Left common carotid artery plus branches (tissue), 1 donor: ENCODE measurements around a stretch of chr5.

- PRO-cap = no peak
These were observed 42.1 kb downstream of the RETREG1 start for GRCh38 chr5:16574678-16575206.

GRCh38 chr5:16589620-16590260 lies 27.1 kb downstream of the RETREG1 start:
- PRO-cap = no peak

GRCh38 chr5:16592972-16593437 lies 23.8 kb downstream of the RETREG1 start:
- PRO-cap = no peak

GRCh38 chr5:16701309-16702031 lies 84.7 kb upstream of the RETREG1 start:
- PRO-cap = no peak

GRCh38 chr5:16737568-16738656 lies 121.1 kb upstream of the RETREG1 start:
- PRO-cap = no peak

DNA sequence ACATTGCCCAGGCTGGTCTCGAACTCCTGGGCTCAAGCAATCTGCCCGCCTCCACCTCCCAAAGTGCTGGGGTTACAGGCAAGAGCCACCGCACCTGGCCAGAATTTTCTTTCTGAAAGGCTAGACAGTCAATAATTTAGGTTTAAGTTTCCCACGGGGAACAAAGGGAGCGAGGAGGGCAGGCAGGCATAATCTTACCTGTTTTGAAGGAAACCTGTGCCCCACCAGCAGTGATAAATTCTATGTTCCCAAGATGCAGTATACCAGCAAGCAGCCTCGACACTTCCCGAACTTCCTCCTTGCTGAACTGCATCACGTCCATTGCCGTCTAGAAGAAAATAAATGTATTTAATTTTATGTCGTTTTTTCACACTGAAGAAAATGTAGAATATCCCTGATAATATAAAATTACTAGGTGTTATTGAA lies 152.1 kb upstream of the RETREG1 start:
- PRO-cap = no peak

GRCh38 chr5:16780382-16780881 lies 155.7 kb downstream of the MYO10 start:
- PRO-cap = no peak

DNA sequence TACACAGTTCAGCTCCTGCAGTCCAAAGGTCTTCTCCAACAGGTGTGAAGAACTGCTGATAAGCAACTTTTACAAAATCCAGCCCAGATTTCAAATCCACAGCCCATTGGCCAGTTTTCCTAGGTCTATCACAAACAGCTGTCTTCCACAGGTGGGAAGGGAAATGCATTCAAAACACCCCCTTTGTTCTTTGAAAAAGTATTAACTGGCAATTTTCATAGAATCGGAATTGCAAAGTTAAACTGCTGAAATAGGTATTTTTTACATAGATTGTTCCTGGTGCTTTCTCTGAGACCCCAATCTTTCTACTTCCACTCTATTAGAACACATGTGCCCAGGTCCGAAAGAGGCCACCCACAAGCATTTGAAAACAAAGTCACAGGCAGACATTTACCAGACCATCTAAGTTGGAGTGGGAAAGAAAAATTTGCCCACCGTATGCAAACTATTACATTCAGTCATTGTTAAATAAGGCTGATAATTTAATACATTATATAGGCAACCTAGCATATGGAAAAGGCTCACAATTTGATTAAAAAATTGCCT lies 54.6 kb downstream of the MYO10 start:
- PRO-cap = no peak

DNA sequence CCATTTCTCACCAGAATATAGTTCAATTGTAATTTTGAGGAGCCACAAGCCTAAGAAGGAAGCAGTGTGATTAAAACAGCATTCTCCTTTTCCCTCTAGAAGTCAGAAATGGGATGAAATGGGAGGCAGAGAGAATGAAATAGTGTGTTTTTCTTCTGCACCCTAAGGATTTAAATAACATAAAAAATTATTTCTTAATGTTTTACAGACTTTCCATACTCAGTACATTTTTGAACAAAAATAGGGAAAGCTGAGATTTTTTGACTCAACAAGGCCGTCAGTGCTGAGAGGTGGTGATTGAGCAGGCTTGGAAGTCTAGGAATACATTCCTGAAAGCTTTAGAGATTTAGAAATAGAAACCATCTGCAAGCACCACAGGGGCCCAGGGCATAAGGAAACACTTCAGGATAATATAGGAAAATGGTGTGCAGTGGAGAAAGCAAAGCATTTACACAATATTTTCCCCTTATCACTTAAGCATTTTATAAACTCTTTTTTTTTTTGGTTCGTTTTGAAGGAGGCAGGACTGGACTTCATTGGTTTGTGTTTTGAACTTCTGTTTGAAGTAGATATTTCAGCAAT lies 5.2 kb downstream of the BASP1 start:
- PRO-cap = no peak

DNA sequence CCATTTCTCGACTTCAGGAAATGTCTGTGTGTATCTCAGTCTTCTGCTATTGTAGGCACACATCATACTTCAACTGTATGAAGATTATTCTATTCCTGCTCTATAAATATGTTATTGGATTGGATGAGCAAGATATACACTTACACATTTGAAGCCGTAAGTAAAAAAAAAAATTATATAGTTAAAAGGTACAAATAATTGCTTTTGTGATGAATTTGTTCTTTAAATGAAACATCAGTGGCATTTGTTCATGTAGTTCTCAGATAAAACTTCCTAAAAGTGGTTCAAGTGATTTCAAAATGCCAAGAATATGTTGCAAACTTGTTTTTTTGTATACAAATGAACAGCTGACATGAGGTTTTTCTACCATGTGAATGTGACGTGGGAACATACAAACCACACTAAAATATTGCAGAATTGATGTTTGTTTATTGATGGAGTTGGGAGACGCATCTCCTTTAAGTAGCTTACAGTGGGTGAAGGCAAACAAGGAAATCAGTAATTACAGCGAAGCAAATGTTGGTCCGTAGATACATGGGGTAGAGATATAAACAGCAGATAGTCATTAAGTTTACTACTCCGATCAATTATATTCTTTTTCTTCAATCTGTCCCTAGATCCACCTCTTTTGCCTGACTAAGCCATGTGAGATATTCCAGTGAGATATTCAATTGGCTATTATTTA lies 16.9 kb downstream of the BASP1 start:
- PRO-cap = no peak

GRCh38 chr5:17354087-17354767 lies 136.8 kb downstream of the BASP1 start:
- PRO-cap = no peak

- PRO-cap = no peak
These were observed 379.0 kb downstream of the PRDM9 start for GRCh38 chr5:23886426-23886713.

GRCh38 chr5:28318584-28318948 lies 1280.2 kb upstream of the CDH9 start:
- PRO-cap = no peak

- PRO-cap = no peak
These were observed 1915.7 kb upstream of the CDH9 start for GRCh38 chr5:28954113-28954453.

DNA sequence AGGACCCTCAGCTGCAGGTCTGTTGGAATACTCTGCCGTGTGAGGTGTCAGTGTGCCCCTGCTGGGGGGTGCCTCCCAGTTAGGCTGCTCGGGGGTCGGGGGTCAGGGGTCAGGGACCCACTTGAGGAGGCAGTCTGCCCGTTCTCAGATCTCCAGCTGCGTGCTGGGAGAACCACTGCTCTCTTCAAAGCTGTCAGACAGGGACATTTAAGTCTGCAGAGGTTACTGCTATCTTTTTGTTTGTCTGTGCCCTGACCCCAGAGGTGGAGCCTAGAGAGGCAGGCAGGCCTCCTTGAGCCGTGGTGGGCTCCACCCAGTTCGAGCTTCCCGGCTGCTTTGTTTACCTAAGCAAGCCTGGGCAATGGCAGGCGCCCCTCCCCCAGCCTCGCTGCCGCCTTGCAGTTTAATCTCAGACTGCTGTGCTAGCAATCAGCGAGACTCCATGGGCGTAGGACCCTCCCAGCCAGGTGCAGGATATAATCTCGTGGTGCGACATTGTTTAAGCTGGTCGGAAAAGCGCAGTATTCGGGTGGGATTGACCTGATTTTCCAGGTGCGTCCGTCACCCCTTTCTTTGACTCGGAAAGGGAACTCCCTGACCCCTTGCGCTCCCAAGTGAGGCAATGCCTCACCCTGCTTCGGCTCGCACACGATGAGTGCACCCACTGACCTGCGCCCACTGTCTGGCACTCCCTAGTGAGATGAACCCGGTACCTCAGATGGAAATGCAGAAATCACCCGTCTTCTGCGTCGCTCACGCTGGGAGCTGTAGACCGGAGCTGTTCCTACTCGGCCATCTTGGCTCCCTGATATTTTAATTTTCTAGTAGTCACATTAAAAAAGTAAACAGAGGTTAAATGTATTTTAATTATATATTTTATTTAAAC lies 2001.9 kb upstream of the CDH6 start:
- PRO-cap = no peak

DNA sequence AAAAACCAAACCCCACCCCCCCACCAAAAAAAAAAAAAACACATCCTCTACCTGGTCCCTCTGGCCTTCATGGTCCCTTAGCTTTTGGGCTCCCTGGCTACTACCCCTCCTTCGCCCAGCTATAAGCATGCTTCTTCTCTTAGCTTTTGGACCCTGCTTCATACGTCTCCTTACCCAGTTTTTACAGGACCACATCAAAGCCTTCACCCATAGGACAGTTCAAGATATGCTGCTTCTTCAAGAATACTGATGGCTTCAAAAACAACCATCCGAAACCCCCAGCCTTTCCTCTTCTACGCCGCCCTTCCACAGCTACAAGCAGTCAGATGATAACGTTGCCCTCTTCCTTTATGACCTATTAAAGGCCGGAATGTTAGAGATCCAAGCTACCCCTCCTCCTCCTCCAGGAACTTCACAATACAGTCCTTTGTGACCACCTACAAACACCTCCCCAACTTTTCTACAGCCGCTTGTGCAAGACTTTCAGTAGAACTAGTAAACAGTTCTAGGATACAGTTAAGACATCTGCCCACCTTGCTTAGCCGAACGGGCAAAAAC lies 1797.7 kb upstream of the CDH6 start:
- PRO-cap = no peak

GRCh38 chr5:30223027-30223345 lies 970.5 kb upstream of the CDH6 start:
- PRO-cap = no peak

GRCh38 chr5:30823739-30824127 lies 369.8 kb upstream of the CDH6 start:
- PRO-cap = no peak

GRCh38 chr5:32098192-32099008 lies 75.7 kb downstream of the GOLPH3 start:
- PRO-cap = no peak

- PRO-cap = no peak
These were observed 30.0 kb upstream of the GOLPH3 start for GRCh38 chr5:32204075-32204586.